Glomerular endothelial cell (primary cell): ENCODE measurements around a stretch of chr16.

- RAMPAGE, long total RNA = no peak
Observed at GRCh38 chr16:48608908-48609237, 1.1 kb downstream of the N4BP1 start.

GRCh38 chr16:48621655-48622014 is 11.7 kb upstream of the N4BP1 start:
- RAMPAGE, long total RNA = no peak

- RAMPAGE, long total RNA = no peak
Observed at GRCh38 chr16:49132701-49133032, 149.0 kb downstream of the CBLN1 start.

DNA sequence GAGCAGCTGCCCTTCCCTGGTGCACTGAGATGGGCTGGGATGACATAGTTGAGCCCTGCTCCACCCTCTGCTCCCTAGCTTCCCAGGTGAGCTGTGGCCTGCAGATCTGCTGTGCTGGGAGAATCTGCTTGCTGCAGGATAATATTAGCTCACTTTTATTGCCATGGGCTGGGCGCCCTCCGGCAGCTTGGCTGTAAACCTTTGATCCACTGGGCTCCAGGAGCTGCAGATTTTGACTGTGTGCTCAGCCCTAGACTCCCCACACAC is 101.8 kb downstream of the CBLN1 start:
- RAMPAGE, long total RNA = no peak

- RAMPAGE, long total RNA = no peak
Observed at GRCh38 chr16:49435234-49435520, 61.6 kb downstream of the C16orf78 start.

GRCh38 chr16:49491520-49492205 is 118.1 kb downstream of the C16orf78 start:
- RAMPAGE, long total RNA = no peak

DNA sequence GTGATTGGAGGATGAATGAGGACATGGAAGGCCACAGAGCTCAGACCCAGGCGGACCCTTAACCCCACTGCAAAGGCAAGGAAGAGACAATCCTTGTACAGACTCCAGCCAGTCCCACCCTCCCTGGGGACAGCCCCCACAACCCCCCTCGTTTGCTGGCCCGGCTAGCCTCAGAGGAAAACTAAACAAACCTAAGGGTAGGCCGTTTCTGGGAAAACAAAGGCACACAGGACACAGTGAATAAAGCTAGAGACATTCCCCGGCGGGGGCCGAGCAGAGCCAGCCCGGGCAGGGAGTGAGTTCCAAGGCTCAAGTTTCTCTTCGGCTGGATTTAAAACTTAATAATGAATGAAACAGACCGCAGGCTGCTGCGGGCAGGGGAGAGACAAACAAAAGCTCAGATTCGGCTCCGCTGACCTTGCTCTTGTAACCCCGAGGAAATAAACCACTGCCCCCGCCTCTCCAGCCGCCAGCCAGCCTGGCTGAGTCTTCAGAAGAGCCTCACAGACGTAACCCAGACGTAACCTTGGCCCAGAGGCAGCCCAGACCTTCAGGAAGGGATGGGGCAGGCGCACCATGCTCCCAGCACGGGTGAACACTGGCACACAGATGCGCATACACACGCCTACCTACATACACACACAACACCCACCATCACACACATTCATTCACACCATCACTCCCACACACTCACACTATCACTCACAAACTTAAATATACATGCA is 216.1 kb downstream of the ZNF423 start:
- RAMPAGE, long total RNA = no peak

- RAMPAGE, long total RNA = no peak
Observed at GRCh38 chr16:49853969-49854978, 1.6 kb downstream of the ZNF423 start.

DNA sequence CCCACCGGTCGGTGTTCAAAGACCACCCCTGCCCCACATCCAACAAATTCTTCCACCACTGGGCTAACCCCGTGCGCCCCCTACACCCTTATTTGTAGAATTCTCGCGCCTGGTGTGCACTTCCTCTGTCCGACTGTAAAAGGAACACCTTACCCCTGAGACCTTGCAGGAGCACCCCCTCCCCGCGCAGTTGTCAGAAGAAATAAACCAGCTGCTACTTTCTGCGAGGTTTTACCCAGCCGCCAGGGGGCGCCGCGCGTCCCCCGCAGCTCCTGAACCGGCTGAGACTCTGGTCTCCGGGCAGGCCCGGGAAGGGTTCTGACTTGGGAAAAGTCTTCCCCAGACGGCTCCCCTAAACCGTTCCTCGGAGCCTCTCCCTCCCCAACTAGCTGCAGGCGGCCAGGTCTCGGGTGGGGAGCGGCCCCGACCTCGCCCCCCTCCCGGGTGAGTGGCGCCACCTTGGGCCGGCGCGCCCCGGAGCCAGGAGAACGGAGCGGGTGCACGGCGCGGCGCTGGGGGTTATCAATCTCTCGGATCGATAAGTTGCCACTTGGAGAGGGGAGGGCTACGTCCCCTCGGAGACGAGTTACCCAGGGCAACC is 1.8 kb upstream of the ZNF423 start:
- RAMPAGE, long total RNA = no peak

DNA sequence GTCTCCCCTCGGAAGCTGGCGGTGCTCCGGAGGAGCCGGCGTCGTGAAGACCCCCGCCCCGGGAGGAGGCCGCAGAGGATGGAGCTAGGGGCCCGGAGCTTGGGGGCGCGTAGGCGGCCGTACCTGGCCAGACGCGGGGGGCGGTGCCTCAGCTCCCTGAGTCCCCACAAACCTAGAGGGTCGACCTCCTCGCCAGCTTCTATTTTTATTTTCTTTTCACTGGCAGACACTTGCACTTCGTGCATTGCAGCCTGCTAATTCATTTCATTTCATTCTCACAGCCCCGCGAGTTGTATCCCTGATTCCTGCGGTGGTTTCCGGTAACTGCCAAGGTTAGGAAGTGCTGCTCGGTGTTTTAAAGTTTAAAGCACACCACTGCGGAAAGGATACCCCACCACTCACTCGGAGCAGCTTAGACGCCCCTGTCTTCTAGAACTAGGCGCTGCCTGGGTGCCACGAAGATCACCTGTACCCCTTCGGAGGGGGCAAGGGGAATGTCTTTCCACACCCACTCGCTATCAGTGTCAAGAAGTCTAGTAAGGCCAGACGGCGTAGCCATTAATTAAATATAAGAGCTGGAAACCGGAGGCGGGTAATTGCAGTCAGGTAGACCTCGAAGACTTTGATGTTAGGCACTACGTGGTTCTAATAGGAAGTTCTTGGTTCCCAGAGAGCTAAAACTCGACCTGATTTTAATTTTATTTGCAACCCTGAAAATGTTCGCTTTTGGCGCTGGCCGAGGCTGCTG is 519 bp downstream of the CNEP1R1 start:
- RAMPAGE, long total RNA = no peak

GRCh38 chr16:50066581-50066910 is 776 bp downstream of the HEATR3 start:
- RAMPAGE, long total RNA = no peak

DNA sequence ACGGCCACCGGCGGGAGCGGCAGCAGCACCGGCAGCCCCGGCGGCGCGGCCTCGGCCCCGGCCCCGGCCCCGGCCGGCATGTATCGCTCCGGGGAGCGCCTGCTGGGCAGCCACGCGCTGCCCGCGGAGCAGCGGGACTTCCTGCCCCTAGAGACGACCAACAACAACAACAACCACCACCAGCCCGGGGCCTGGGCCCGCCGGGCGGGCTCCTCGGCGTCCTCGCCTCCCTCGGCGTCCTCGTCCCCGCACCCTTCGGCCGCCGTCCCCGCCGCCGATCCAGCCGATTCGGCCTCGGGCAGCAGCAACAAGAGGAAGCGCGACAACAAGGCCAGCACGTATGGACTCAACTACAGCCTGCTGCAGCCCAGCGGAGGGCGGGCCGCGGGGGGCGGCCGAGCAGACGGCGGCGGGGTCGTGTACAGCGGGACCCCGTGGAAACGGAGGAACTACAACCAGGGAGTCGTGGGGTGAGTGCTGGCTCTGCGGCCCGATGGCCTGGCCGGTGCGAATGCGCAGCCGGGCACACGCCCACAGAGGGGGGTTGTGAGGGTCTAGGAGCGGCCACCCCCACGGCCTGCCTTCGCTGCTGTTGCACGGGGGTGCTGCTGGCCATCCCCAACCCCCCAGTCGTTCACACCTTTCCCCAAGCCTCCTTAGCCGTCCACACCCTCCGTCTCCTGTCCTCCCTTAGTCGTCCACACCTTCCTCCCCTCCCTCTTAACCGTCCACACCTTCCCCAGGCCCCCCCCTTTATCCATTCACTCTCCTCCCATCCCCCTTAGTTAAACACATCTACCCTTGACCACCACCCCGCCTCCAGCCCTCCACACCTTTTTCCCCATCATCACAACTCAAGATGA is 915 bp downstream of the TENT4B start:
- RAMPAGE, long total RNA = no peak

GRCh38 chr16:50300623-50301143 is 34.3 kb downstream of the ADCY7 start:
- RAMPAGE, long total RNA = no peak

DNA sequence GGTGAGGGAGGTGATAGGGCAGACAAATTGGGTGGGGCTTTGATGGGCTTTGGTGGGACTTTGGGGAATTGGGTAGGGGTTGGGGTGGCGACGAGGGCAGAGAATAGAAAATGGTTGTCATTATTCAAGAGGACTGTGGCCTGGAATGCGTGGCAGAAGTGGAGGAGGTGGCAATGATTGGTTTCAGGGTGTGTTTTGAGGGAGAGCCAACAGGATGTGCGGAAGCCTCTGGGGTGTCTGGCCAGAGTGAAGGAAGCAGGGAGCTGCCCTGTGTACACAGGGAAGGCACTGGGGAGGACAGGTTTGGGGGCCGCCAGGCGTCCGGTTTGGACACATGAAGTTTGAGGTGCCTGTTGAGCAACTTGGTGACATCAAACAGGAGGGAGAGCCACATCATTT is 48.8 kb downstream of the NKD1 start:
- RAMPAGE, long total RNA = no peak

DNA sequence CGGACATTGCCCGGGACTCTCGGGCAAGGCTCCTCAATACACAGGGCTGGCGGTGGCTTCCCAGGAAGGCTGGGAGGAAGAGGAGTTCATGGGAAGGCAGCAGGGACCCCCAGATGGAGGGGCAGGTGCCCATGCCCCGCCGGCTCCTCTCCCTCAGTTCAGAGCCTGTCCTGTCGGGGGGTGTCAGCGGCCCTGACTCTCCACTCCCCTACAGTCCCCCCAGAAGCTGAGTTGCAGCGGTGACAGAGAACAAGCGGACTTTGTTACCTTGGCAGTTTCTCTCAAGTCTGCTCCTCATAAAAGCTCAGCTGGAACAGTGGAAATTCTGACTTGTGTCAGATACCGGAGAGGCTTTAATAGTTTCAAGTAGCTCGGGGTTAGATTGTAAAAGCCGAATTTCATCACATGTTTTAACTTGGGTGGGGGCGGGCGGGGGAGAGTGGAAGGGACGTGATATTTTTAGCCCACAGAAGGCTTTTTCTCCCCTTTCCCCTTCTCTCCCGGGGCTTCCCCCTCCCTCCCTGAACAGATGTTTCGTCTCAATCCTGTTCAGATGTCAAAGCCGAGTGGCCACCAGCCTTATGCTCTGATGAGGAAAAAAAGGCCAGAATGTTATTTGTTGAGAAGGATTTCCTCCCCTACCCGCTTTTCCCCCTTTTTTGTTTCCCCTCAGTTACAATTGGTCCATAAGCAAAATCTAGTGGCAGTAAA is 65.3 kb downstream of the NKD1 start:
- RAMPAGE, long total RNA = no peak

DNA sequence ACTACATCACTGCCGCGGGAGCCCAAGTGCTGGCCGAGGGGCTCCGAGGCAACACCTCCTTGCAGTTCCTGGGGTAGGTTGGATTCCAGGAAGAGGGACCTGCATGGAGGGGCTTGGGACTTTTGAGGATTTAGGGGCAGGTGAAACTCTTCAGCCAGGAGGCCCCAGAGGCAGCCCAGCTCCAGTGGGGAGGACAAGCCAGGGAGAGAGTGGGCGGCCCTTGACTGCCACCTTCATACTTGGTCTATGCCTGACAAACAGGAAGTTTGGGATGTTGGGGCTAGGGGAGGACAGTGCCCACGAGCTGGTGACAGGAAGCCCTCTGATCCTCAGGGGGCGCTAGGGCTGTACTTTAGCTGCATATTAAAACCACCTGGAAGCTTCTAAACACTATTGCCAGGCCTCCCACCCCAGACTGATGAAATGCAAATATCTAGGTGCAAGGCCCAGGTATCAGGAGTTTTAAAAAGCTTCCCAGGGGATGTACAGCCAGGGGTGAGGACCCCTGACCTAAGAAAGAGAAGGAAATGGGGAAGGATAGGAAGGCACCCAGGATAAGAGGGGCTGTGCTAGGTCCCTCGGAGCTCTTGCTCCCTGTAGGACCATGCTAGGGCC is 21.8 kb upstream of the CYLD start:
- RAMPAGE, long total RNA = no peak

- RAMPAGE, long total RNA = no peak
Observed at GRCh38 chr16:50740835-50741199, 1.1 kb upstream of the CYLD start.

GRCh38 chr16:50745014-50745501 is 3.2 kb downstream of the CYLD start:
- RAMPAGE, long total RNA = no peak

DNA sequence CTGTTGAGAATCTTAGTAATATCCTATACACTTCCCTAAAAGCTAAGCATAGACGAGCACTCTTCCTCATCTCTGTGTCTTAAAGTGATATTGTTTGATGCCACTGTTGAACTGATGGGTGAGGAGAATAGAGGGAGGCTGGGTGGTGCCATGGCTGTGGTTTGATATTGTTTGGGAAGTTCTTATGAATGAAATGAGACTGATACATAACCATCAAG is 46.5 kb downstream of the CYLD start:
- RAMPAGE, long total RNA = no peak

- RAMPAGE, long total RNA = no peak
Observed at GRCh38 chr16:50800982-50801941, 59.4 kb downstream of the CYLD start.